Measurements from ENCODE around the genes ANO10, ABHD5, ZNF445 and ZNF35.

- PRO-cap, 2 experiments = no peak in any of the 2 experiments
- RAMPAGE, long total RNA, 4 experiments = no peak in any of the 4 experiments
These were observed 39.5 kb downstream of the SNRK start for GRCh38 chr3:43325830-43326263.

DNA sequence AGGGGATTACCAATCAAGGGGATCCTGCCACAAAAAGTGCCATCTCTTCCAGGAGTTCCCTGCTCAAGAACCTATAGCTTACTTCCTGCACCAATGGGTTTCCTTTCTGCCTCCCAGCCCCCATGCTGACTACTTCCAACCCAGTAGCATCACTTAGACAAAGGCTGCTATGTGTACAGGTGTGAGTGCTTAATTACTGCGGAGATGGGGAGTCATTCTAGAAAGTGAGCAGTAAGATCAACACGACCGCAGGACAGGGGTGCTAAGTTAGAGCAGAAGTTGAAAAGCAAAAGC, 49.3 kb downstream of the ANO10 start:
- PRO-cap, 2 experiments = no peak in any of the 2 experiments
- RAMPAGE, long total RNA, 4 experiments = no peak in any of the 4 experiments

DNA sequence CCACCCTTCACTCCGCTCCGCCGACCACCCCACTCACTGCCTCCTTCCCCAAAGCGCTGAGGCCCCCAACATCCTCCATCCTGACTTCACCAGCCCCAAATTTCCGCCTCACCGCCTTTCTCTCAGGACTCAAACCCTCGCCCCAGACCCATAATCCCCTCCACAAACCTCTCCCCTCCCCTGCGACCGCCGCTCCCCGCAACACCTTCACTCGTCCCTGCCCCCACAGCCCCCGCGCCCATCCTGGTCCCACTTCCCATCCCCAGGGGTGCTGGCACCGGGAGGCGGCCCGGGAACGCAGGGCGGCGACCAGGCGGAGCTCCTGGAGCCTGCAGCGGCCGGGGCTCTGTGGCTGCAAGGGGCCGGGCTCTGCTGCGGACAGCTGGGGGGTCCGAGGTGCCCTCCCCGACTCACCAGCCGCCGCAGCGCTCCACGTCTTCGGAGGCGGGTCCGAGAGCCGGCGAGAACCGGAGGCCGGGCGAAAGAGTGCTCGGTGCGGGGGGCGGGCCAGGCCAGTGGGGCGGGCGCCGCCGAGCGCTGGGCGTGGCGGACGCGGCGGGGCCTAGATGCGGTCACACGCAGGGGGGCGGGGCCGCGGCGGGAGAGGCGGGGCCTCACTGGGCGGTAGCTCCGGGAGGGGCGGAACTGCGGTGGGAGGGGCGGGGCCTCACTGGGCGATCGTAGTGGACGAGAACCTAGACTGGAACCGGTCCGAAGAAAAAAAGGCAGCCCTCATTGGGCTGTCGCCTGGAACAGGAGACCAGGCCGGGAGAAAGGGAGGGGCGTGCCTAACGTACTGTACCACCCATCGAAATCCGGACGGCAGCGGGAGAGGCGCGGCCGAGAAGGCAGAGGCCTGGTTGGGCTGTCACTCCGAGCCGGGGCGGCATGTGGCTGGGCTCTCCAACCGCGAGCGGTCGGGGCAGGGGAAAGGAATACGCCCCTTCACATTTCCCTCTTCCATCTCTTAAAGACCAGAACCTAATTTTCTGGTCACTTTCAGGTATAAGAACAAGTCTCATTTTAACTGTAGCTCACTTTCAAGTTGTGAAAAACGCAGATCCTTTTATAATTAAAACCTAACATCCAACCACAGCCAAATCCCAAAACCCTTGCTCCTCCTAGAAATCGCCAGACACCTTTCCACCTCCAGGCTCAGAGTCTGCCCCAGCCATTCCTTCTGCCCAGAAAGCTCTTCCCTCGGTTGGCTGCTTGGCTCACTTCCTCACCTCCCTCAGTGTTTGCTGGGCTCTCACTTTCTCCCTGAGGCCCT, at the start of gene ANO10:
ANO10 (minus strand) TSS at position 517 of the 1,273 bp plus-strand sequence.
- PRO-cap, 2 experiments = peak in 2 of 2 experiments; most common plus-strand start position 763 of the sequence (in 1); most common minus-strand start position 440 of the sequence (in 1)
- RAMPAGE, long total RNA, 4 experiments = start-site peak on the minus strand in 4 of 4 experiments, centred at positions 466 to 475 of the sequence, 179 to 705 reads per replicate

DNA sequence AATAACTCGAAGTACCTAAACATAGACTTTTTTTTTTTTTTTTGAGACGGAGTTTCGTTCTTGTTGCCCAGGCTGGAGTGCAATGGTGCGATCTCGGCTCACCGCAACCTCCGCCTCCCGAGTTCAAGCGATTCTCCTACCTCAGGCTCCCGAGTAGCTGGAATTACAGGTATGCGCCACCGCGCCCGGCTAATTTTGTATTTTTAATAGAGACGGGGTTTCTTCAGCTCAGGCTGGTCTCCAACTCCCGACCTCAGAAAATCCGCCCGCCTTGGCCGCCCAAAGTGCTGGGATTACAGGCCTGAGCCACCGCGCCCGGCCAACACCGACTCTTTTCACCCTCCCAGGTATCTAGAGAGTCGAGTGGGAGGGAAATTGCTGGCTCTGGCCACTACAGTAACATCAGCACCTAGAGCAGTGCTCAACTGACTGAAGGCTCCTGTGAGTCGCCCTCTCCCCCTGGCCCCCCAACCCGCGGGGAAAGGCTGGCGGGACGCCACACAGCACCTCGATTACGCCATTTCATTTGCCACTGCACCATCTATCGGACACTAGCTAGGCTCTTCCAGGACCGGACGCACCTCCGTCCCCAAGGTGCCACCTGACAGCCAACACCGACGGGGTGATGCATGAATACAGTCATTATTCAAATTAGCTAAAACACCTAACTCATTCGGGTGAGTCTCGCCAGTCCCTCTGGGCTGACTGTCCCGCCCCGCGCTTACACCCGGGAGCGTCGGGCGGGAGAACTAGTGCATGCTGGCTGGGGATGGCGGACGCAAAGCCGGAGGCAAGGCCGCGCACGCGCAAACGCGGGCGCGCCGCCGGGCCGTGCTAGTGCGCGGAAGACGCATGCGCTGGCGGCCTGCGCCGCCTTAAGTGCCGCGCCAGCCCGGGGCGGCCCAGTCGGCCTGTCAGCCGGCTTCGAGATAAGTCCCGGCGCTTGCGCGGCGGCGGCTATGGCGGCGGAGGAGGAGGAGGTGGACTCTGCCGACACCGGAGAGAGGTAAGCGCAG, at the start of gene ABHD5:
ABHD5 (plus strand) TSS at position 905 of the 1,016 bp plus-strand sequence.
- PRO-cap, 2 experiments = peak in 2 of 2 experiments; most common plus-strand start position 905 of the sequence (in 2); most common minus-strand start position 751 of the sequence (in 2)
- RAMPAGE, long total RNA, 4 experiments = start-site peak on the plus strand in 4 of 4 experiments, centred at positions 887 to 927 of the sequence, 37 to 117 reads per replicate

DNA sequence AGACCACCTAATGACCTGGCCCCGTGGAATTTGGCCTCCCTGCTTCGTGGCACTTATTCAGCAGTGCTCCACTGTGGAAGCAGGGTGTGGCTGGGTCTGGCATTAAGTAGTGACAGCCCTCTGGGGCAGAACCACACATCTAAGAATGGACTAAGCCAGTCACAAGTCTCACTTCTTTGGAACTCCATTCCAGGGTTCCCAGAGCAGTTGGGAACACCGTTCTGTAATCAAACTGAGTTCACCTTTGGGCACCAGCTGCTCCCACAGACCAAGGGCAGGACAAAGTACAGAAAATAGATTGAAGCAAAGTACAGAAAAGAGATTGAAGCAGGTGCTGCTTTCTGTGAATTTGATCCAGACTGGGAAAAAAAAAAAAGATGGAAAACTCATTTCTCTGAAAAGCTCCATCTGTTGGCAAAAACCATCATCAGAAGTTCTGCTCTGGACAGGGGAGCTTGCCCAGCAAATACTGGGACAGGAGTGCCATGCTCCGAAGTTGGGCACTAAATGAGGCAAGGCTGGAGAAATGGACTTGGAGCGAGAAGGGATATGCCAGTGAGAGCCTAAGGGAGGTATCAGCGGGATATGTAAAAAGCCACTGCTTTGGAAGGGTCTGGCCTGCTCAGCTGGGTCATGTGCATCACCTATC, 46.5 kb downstream of the ABHD5 start:
- PRO-cap, 2 experiments = no peak in any of the 2 experiments
- RAMPAGE, long total RNA, 4 experiments = no peak in any of the 4 experiments

GRCh38 chr3:44340061-44340434, 1.5 kb downstream of the TCAIM start:
- PRO-cap, 2 experiments = no peak in any of the 2 experiments
- RAMPAGE, long total RNA, 4 experiments = no peak in any of the 4 experiments

DNA sequence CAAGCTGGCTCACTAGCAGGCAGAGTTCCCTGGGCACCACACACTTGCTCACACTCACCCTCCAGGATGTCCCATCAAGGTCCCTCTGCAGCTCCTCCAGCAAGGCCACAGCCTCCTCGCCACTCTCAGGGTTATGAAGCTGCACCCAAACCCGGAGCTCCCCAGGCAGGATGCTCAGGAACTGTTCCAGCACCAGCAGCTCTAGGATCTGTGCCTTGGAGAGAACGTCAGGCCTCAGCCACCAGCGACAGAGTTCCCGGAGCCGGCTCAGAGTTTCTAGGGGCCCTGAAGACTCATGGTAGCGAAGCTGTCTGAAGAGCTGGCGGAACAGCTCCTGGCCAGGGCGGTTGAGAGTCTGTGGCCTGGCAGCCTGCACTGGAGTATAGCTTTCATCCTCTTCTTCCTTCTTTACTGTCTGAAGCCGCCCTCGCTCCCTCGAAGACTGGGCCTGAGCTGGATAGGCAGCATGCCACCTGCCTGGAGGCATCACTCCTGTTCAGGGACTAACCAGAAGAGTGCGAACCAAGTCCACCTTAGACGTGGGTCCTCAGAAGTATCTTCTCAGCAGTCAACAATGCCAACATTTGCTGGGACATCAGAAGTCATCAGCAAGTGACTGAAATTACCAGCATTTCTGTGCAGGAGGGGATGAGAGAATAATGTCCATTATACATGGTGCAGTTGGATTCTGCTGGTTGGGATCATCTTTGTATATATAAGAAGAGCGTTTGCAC, 22.2 kb downstream of the ZNF445 start:
- PRO-cap, 2 experiments = no peak in any of the 2 experiments
- RAMPAGE, long total RNA, 4 experiments = start-site peak on the minus strand in 1 of 4 experiments, centred at position 149 of the sequence, 14 reads per replicate

DNA sequence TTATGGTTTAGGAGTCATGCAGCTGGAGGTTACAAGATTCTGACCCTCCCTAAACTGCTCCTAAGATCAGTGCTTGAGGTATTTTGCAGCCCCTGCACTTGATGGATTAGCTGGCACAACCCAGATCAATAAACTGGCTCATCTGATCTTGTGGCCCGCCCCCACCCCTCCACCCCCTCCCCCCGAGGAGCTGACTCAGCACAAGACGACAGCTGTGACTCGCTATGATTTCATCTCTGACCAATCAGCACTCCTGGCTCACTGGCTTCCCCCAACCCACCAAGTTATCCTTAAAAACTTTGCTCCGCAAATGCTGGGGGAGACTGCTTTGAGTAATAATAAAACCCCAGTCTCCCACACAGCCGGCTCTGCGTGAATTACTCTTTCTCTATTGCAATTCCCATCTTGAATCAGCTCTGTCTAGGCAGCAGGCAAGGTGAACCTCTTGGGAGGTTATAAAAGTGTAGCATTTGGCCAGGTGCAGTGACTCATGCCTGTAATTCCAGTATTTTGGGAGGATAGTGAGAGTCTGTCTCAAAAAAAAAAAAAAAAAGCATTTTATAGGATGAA, 8.9 kb downstream of the ZNF445 start:
- PRO-cap, 2 experiments = no peak in any of the 2 experiments
- RAMPAGE, long total RNA, 4 experiments = no peak in any of the 4 experiments

GRCh38 chr3:44477159-44478216, at the start of gene ZNF445:
ZNF445 (minus strand) TSS chr3:44477670.
- PRO-cap, 2 experiments = peak in 2 of 2 experiments; most common plus-strand start chr3:44477742 (in 1); most common minus-strand start chr3:44477654 (in 2)
- RAMPAGE, long total RNA, 4 experiments = start-site peak on the minus strand in 3 of 4 experiments, at chr3:44477635-44477694 at its widest, 24 to 104 reads per replicate

DNA sequence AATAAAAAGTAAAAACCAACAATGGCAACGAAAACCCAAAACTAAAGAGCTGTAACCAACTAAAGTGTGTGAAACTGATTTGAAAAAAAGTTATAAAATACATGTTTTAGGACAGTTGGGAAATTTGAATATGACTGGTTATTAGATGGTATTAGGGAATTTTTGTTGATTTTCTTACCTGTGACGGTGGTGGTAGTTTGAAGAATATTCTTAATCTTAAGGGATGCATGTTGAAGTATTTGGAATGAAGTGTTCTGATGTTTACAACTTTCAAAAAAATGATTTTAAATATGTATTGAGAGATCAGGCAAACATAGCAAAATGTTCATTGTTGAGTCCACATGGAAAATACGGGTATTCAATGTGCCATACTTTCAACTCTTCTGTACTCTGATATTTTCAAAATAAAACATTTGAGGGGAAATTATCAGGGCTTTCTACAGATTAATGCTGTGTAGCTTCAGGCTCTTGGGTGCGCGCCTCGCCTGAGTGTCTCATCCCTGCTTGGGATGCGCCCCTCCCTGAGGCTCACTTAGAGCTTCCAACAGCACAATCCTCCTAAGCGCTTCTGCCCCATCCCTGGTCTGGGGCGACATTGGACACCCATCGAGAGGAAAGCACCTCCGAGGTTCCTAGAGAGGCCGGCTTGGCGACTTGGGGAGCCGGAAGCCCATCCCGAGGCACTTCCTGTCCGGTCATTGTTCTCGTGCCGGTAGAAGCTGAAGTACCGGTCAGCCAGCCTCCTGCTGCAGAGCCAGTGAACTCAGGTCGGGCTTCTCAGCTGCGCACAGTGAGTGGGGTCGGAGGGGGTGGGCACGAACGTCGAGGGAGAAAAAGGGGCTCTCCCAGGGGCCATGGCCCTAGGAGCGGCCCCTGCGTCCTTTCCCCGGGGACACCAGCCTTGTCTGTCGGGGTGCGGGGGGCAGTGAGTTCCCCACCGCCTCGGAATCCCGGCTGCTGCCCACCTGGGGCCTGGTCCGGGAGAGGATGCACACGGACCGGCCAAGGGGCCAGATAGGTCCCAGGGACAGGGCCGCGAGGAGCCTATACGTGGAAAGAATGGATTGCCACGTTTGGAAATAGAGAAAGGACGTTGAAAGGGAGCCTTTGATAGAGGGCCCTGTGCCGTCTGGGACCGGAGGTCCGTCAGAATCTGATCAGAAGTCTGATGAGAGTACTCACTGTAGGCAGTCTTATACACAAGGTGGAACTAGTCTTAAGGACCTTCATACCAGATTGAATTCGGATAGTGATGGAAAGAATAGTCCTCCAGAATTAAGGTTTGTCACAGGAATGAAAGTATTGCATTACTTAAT, at the start of gene ZNF35:
ZNF35 (plus strand) TSS at position 688 of the 1,316 bp plus-strand sequence.
- PRO-cap, 2 experiments = peak in 1 of 2 experiments; most common plus-strand start position 698 of the sequence (in 1); most common minus-strand start position 586 of the sequence (in 1)
- RAMPAGE, long total RNA, 4 experiments = start-site peak on the plus strand in 3 of 4 experiments, centred at positions 691 to 696 of the sequence, 26 to 79 reads per replicate

- PRO-cap, 2 experiments = no peak in any of the 2 experiments
- RAMPAGE, long total RNA, 4 experiments = no peak in any of the 4 experiments
These were observed 21.3 kb downstream of the ZNF35 start for GRCh38 chr3:44669900-44670208.

DNA sequence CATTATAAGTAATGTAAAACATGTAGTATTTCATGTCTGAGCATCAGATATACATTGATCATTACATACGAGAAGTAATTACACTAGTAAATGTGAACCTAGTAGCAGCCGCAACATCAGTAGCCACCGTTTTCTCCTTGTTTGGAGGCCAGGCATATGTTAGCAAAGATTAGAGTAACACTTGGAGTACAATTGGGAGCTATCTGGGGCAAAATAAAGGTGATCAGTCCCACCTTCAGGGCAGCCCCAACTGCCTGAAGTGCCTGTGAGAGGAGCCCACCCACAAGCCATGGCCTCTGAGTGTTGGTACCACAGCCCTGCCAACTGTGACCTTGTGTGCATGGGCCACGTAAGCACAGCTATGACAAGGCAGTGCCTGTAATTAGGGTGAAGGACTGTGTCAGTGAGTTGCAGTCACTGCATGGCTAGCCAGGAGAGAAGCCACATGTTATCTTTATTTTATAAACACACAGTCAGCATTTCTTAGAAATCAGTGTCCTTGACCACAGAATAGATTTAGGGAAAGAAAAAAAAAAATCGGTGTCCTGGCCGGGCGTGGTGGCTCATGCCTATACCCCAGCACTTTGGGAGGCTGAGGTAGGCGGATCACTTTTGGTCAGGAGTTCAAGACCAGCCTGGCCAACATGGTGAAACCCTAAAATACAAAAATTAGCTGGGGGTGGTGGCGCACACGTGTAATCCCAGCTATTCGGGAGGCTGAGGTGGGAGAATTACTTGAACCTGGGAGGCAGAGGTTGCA, 24.8 kb downstream of the EXOSC7 start:
- PRO-cap, 2 experiments = no peak in any of the 2 experiments
- RAMPAGE, long total RNA, 4 experiments = no peak in any of the 4 experiments

DNA sequence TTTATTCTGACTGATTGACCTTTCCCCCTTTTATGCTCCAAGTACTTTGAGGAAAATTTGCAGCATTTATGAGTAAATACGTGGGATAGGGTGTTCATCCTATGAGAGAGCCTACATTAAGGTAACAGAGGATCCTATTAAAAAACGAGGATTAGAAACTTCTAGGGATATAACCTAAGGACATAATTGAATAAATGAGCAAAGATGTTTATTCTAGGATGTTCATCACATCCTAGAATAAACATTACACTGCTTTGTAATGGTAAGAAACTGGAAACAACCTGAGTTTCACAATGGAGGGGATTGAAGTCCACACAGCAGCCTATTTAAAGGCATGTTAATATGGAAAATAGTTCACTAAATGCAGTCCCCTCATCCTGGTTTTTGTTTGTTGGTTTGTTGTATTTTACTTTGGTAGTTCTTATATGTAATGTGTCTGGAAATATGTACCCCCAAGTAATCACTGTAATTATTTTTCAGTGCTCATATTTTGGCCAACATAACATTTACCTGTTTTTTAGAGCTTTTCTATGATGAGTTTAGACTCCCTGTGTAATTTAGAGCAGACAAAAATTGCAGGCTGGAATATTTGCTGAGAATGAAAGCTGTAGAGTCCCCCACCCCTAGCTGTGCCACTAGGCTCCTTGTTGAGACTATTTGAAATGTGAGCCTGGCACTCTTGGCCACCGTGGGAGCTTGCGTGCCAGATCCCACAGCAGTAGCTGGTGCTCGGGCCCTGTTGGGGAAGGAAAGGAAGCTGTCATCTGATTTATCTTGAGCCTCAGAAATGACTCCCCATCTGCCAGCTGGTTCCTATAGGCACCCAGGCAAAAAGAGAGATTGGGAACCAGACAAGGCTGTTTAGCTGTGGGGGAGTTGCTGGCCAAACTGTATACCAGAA, 23.7 kb upstream of the CLEC3B start:
- PRO-cap, 2 experiments = peak in 1 of 2 experiments; most common plus-strand start position 293 of the sequence (in 1)
- RAMPAGE, long total RNA, 4 experiments = no peak in any of the 4 experiments

DNA sequence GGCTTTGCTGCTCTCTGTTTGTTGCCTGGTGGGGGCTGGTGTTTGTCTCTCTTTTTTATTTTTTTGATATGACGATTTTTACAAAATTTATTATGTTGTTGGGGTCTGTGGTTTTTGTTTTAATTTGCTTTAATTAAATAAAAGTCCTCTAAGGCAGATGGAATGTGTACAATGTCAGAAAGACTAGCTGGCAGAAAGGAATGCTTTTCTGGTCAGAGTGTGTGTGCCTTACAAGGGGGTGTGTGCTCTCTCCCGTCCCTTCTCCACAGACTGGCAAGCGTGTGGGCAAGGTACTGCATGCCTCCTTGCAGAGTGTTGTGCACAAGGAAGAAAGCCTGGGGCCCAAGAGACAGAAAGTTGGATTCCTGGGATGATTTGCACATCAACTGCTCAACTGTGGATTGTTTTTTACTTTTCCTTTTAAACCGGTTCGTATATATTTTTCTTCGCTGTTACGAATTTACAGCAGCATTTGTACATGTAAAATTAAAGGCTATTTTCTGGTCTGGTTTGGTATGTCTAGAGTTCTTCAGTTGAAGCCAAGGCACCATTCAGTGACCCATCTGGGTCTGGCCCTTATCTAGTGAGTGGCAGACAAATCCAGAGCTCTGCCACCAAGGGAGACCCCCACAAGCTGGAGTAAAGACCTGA, 15.0 kb upstream of the CLEC3B start:
- PRO-cap, 2 experiments = no peak in any of the 2 experiments
- RAMPAGE, long total RNA, 4 experiments = no peak in any of the 4 experiments

GRCh38 chr3:45034488-45035511, 8.7 kb downstream of the CLEC3B start:
- PRO-cap, 2 experiments = no peak in any of the 2 experiments
- RAMPAGE, long total RNA, 4 experiments = no peak in any of the 4 experiments

- PRO-cap, 2 experiments = no peak in any of the 2 experiments
- RAMPAGE, long total RNA, 4 experiments = start-site peak on the plus strand in 1 of 4 experiments, at chr3:45091393-45091543 at its widest, 5 reads per replicate; start-site peak on the minus strand in 1 of 4 experiments, at chr3:45091176-45091266 at its widest, 5 reads per replicate
These were observed 55.1 kb downstream of the CDCP1 start for GRCh38 chr3:45090783-45091758.

DNA sequence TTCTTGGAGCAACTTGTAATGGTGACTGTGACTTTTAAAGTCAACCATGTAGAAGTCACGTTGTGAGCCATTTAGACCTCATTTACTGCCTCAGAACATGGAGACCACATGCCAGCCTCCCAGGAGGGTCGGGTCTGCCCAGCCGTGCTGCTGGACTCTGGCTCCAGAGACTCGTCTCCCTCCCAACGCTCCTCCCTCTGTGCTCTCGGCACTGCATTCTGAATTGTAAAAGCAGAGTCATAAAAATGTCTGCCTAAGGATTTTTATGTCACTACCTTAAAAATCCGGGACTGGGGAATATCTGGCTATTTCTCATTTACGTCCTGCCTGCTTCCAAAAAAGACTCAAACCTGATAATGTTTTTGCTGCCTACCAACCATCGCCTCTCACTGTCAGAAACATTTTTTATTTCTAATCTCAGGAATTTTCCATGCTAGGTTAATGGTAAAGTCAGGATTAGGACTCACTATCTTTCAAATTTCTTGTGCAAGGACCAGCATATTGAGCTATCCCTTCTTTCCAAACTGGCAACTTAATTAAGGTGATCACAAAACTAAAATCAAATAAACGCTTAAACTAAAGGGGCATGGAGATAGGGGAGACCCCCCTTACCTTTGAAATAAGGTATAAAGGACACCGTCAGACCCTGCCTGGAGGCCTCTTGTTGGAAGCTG, 53.4 kb downstream of the CDCP1 start:
- PRO-cap, 2 experiments = no peak in any of the 2 experiments
- RAMPAGE, long total RNA, 4 experiments = no peak in any of the 4 experiments

DNA sequence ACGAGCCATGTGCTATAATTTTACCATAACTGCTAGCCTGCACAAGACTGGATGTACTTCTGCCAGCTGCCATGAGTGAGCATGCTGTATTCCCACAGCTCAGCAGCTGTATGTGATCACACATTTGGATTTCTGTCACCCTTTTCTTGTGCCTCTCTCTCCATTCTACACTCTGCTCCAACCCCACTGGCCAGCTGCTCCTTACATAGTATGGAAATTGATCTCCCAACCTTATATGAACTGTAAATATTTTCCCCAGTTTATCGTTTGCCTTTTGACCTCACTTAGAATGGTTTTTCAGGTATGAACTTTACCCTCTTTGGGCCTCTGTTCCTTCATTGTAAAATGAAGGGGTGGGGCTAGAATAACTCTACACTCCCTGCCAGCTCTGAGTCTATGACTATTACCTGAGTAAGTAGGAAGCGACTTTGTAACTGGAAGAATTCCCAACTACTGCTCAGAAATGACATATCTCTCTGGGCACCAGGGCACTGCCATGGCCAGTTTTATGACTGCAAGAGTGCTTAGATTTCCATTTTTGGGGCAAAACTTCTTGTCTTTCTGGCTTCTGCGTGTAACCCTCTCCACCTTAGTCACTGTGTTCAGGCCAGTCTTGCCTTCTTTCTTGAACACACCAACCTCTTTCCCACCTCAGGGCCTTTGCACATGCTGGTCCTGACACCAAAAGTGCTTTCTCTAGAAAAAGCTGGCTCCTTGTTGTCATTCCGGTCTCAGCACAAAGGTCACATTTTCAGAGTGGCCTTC, 25.9 kb downstream of the CDCP1 start:
- PRO-cap, 2 experiments = no peak in any of the 2 experiments
- RAMPAGE, long total RNA, 4 experiments = no peak in any of the 4 experiments

GRCh38 chr3:45122985-45123674, 23.0 kb downstream of the CDCP1 start:
- PRO-cap, 2 experiments = no peak in any of the 2 experiments
- RAMPAGE, long total RNA, 4 experiments = no peak in any of the 4 experiments

DNA sequence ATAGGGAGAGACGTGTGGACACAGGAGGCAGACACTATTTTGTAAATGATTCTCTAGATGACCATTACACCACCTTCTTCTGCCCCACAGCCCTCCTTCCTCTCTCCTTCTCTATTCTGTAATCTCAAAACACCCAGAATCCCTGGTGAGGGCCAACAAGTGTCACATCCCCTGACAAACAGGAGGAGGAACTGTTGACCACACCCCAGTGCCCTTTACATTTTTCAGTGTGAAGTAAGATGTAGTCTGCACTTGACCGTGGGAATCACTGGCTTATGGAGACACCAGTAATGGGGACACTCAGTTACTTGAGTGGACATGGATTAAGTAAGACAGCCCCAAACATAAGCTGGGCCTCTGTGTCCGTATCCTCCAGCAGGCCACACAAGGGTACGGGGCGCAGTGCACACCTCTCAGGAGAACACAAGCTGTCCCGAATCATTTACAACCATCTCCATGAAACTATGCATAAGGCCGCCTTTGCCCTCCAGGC, 28.4 kb upstream of the LIMD1 start:
- PRO-cap, 2 experiments = no peak in any of the 2 experiments
- RAMPAGE, long total RNA, 4 experiments = no peak in any of the 4 experiments